Cardiac atrium fibroblast (primary cell): ENCODE results near the gene FAM163A.

GRCh38 chr1:177209486-177209798, 38.7 kb downstream of the BRINP2 start:
- RAMPAGE, long total RNA = no peak

- RAMPAGE, long total RNA = no peak
These were observed 318.9 kb downstream of the SEC16B start for GRCh38 chr1:177650857-177651435.

DNA sequence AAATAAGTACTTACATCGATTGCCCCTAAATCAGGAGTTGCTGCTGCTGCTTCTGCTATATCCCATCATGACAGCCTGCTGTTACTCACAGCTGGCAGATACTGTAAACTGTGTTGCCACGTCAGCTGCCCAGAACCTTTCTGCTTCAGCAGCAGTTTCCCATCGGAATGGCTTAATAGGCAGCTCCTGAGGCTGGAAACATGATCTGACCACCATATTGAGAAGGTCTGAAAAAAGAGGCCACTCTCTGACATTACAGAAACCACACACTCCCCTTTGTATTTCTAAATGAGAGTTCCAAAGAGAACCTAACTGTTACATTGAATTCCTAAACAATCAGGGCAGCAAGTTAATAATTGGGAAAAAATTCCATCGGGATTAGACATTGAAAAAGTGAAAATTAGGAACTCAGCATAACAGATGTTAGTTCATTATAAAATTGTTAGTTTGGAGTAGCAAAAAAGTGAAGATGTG, 14.4 kb upstream of the SEC16B start:
- RAMPAGE, long total RNA = no peak

GRCh38 chr1:178058004-178058697, 35.8 kb upstream of the RASAL2 start:
- RAMPAGE, long total RNA = no peak

GRCh38 chr1:178102330-178102636, 8.4 kb downstream of the RASAL2 start:
- RAMPAGE, long total RNA = no peak

DNA sequence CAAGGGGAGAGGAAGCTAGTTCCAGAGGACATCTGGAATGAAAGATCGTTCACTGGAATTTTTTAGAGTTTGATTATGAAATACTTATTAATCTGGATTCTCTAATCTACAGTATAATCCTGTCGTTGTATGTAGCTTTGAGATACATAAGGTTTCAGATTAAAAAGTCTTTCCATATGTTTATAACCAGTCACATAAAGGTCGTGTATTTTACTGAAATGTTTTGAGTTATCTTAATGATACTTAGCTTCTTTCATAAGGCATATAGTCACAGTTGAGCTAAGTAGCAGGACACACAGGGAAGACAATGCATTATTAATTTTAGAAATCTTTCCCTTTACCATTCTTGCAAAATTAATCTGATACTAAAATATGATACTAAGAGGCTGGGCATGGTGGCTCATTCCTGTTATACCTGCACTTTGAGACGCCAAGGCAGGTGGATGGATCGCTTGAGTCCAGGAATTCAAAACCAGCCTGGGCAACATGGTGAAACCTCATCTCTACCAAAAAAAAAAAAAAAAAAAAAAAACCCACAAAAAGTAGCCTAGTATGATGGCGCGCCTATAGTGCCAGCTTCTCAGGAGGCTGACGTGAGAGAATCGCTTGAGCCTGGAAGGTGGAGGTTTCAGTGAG, 86.2 kb downstream of the RASAL2 start:
- RAMPAGE, long total RNA = no peak

GRCh38 chr1:178192514-178193154, 98.7 kb downstream of the RASAL2 start:
- RAMPAGE, long total RNA = no peak

DNA sequence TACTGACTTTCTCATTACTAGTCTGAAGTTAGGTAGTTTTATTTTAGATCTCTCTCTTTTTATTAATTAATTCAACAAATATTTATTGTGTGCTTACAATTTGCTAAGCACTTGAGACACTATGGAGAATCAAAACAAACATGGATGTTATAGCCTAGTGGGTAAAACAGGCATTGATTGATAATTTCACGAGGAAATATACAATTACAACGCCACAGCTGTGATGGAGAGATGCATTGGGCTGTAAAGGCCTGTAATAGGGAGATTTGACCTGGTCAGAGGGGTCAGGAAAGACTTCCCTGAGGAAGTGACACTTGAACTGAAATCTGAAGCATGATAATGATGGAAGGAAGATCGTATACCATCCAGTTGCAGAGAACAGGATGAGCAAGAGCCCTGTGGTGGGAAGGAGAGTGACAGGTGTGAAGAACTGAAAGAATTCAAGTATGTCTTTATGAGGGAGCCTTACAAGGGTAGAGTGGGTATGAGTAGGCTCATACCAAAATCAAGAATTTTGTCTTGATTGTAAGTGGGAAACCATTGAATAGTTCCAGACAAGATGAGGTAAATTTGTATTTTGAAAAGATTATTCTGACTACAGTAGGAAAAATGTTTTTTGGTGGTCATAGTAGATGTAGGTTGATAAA, 129.3 kb downstream of the RASAL2 start:
- RAMPAGE, long total RNA = no peak

DNA sequence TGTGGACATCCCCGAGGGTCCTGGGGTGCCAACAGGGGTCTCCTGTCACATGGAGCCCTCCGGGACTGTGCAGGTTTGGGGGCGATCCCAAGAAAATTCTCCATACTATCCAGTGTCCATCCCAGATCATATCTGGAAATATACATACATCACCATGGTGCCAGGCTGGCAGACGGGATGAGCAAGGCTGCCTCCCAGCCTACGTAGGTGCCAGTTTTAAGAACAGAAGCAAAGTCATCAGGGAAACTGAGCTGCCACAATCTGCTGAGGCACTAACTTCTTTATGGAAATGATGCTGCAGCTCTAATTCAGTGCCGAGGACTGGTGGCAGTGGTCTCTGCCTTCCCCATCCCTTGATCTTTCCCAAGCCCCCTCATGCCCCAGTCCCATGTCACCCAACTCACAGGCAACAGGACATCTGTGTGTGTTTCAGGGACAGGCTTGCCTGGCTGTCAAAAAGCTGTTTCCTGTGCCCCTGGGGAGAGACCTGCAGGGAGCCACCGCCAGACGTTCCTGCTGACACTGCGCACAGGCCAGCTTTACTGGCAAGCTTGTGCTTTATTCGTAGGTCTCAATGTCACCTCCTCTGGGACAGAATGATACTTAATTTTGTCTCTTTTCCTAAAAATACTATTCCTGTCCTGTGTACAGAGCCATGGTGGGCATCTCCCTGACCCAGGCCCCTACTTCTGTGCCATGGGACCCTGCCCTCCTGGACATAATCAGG, 15.5 kb downstream of the TEX35 start:
- RAMPAGE, long total RNA = no peak

DNA sequence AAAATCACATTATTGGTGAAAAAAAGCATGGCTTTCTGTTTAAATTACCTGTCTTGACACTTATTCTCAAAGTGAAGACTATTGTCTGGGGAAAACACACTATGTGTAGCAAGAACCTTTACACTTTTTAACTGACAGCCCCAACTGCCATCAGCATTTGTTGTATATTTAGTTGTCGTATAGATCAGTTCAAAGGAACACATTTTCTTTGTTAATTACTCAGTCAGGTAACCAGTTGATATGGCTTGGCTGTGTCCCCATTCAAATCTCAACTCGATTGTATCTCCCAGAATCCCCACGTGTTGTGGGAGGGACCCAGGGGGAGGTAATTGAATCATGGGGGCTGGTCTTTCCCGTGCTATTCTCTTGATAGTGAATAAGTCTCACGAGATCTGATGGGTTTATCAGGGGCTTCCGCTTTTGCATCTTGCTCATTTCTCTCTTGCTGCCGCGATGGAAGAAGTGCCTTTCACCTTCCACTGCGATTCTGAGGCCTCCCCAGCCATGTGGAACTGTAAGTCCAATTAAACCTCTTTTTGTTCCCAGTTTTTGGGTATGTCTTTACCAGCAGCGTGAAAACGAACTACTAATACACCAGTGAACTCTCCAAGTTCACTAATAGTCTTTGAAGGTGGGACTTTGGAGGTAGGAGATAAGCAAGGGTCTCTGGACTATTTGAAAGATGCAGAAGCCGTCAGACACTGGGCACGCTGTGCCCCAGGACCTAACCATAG, 58.2 kb upstream of the RALGPS2 start:
- RAMPAGE, long total RNA = no peak

GRCh38 chr1:178725706-178726735, 977 bp downstream of the RALGPS2 start:
- RAMPAGE, long total RNA = no peak

GRCh38 chr1:178952993-178953493, 72.7 kb upstream of the FAM20B start:
- RAMPAGE, long total RNA = no peak

DNA sequence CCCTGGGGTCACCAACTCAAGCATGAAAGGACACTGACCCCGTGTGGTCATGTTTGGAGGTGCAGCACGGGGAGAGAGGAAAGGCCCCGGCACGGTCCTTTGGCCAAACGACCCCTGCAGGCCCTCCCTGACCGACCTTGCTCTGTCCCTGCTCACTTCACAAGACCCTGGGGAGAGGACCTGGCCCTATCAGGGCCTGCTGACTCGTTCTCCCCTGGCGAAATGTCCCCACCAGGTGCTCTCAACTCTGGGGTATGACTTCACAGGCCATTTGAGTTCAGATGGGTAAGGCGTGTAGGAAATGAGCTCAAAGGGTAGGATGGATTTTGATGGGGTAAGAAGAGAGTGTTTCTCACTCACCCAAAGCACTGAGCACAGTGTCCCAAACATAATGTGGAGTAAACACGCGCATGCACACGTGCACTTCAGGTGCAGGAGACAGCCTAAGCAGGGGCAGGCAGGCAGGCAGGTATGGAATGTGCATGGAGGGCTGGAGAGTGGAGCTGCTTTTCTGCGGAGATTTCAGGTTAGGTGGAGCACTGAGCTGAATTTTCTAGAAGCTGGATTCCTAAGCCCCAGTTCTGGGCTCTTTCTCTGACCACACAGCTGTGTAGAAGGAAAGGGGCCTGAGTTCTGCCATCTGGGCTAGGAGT, 22.7 kb upstream of the FAM20B start:
- RAMPAGE, long total RNA = no peak

- RAMPAGE, long total RNA = no peak
These were observed 21.9 kb downstream of the TOR3A start for GRCh38 chr1:179103654-179104259.

GRCh38 chr1:179230747-179231102, 1.2 kb upstream of the ABL2 start:
- RAMPAGE, long total RNA = no peak

DNA sequence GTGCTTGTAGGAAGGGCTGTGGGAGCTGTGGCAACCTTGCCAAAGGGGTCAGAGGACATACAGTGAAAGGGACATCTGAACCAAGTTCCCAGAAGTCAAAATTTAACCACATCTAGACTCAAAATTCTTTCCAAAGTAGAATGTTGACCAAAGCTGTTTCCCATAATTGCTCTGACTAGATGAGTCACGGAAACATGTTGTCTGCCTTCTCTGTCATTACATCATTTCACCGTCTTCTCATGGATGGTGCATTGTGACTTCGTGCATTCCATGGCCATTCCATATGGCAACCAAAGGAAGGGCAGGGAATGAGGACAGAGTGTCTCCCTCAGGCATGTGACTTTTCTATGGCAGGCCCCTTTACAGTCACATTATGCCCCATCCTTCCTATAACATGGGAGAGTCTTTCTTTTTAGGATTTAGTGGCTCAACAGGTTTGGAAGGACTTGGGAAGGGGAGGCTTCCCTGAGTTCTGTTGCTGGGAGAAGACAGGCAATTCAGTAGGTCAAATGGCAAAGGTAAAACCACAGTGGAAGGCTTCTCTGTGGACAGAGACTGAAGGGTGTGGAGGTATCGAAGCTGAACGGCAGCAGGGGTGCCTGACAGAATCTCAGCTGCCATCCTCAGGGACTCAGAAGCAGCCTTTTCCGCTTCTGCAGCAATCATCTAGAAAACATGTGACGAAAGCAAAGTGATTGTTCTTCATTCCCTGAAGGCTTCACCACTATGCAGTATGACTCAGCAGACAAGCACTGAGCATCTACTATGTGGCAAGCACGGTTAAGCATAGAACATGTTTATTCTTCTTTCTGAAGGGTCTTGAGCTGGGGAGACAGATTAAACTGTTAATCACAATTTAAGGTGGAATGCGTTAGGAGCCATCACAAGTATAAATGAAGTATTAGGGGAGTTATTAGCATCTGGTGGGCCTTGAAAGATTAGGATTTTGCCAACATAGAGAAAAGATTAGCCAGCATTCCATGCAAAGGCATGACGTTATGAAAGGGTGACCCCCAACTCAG, 24.7 kb downstream of the NPHS2 start:
- RAMPAGE, long total RNA = no peak

GRCh38 chr1:179743026-179743653, at the start of gene FAM163A:
Gene FAM163A (plus strand): TSS chr1:179743291.
- RAMPAGE, long total RNA = no peak

- RAMPAGE, long total RNA = no peak
These were observed 9.7 kb downstream of the TOR1AIP2 start for GRCh38 chr1:179867784-179868405.

- RAMPAGE, long total RNA = no peak
These were observed 1.7 kb downstream of the TOR1AIP1 start for GRCh38 chr1:179883623-179884424.

- RAMPAGE, long total RNA = no peak
These were observed 57.1 kb downstream of the CEP350 start for GRCh38 chr1:180011623-180012149.